Hair follicle dermal papilla cell (primary cell): ENCODE data around the genes BICRA and IZUMO1.

GRCh38 chr19:46945951-46946526, 73.6 kb upstream of the NPAS1 start:
- CAGE, long polyA plus RNA = no peak

DNA sequence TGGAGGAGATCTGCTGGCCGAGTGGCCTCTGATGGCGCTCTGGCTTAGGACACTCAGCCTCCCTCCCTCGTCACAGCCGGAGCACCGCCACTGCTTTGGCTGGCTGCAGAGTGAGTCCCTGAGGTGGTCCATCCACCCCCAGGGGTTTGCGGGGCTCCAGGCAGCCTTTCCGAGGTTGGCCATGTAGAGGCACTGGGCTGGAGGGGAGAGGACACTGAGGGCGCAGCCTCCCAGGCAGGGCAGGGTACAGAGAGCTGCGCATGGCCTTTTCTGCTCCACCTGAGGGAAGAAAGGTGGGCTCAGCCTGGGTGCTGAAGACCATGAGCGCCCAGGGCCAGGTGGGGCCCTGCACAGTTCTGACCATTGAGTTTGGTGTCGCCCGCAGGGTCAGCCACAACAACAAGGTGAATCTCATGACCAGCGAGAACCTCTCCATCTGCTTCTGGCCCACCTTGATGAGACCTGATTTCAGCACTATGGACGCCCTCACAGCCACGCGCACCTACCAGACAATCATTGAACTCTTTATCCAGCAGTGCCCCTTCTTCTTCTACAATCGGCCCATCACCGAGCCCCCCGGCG, 19.6 kb upstream of the NPAS1 start:
- CAGE, long polyA plus RNA = no peak

- CAGE, long polyA plus RNA = no peak
Measured at GRCh38 chr19:47242996-47243626, 12.1 kb upstream of the BBC3 start.

DNA sequence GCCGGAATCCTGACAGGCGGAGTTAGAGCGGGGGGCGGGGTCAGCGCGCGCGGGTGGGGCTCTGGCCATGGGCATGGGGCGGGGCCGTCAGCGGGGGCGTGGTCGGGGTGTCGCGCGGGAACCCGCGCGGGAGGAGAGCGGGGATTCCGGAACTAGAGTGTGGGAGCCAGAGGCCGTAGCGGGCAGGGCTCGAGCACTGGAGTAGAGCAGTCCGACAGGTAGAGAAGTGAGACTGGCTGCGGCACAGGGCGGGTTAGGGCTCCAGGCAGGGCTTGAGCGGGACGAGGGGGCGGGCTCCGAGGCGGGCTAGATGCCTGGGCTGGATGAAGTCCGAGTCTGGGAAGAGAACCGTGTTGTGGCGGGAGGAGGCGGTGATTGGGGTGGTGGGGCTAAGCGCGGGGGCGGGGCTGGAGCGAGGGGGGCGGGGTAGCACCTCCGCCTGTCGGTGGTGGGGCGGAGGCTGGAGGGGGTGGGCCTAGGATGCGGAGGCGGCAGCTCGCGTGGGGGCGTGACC, 347 bp upstream of the INAFM1 start:
- CAGE, long polyA plus RNA = no peak

DNA sequence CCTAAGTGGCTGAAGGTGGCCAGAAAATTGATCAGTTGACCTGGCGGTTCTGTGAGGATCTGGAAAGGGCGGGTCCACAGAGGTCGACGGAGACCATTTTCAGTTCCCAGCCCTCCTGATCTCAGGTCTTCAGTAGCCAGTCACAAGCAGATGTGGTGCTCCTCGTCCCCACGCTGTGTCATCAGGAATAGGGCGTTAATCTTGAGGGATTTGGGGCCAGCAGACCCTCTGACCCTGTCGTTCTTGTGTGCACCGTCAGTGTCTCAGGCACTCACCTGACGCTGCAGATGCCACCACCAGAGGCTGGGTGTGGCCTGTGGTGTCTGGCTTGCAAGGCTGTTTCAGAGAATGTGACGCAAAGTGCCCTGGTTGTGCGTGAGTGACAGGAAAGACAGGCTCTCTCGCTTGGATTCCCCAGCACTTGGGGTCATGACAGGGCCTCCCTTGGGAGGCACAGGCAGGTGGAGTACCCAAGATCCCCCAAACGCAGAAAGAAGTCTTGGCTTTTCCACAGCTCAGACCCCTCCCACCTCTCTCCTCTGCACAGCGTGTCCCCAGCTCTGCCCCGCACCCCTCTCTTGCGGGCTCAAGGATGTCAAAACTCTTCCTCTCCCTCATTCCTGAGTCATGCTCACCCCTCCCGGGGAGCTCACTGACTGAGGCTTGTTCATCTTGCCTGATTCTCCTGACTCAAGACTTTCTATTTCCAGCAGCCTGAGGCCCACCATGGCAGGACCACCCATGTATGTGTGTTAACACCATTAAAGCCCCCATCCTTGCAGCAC, 20.9 kb downstream of the DHX34 start:
- CAGE, long polyA plus RNA = no peak

DNA sequence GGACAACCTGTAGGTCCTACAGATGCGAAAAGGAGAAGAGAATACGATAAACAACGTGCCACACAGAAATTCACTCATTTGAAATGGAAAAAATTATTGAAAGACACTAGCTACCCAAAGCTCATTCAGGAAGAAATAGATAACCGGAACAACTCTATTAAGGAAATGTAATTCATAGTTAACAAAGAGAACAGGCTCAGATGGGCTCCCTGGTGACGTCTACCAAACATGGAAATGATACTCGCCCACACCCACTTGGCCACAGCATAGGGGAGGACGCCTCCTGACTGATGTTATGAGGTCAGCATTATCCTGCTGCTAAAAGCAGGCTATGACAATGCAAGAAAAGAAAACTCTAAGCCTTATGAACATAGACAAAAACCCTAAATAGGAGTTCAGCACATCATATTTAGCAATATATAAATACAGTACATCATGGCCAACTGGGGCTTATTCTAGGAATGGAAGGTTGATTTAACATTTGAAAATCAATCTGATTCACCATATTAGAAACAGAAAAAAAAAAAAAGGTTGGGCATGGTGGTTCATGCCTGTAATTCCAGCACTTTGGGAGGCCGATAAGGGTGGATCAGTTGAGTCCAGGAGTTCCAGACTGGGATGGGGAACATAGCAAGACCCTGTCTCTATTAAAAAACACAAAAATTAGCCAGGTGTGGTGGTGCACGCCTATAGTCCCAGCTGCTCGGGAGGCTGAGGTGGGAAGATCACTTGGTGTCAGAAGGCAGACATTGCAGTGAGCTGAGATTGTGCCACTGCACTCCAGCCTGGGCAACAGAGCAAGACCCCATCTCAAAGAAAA, 34.4 kb downstream of the DHX34 start:
- CAGE, long polyA plus RNA = no peak

DNA sequence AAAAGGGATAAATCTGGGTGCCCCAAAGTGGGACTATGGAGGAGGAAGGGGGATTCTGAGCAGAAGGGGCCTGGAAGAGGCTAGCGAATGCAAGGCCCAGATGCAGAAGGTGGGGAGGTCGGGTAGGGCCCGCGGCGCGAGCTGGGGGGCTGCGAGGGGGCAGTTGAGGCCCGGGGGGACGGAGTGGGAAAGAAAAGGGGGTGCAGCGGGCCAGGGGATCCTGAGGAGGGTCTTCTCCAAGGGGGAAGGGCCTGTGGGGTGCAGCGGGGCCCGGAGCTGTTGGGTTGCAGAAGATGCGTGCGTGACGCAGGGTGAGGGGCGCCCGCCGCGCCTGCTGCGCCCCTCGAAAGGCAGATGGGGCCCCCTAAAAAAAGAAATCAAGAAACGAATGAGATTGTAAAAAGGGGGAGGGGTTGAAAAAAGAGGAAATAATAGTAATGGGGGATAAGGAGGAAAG, 327 bp downstream of the ZNF541 start:
- CAGE, long polyA plus RNA = no peak

GRCh38 chr19:47608794-47609327, at the start of gene BICRA:
TSS of gene BICRA (plus strand) at chr19:47609134.
- CAGE, long polyA plus RNA = no peak

GRCh38 chr19:47618543-47619174, 9.7 kb downstream of the BICRA start:
- CAGE, long polyA plus RNA = no peak

DNA sequence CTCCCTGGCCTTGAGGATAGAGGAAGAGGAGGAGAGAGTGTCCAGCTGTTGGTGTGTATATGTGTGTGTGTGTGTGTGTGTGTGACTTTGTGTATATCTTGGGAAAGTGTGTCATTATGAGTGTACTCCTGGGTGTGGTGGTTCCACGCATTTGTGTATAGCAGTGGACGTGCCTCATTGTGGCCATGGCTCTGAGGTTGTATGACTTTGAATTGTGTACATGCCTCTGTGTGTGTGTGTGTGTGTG, 6.6 kb downstream of the EHD2 start:
- CAGE, long polyA plus RNA = no peak

DNA sequence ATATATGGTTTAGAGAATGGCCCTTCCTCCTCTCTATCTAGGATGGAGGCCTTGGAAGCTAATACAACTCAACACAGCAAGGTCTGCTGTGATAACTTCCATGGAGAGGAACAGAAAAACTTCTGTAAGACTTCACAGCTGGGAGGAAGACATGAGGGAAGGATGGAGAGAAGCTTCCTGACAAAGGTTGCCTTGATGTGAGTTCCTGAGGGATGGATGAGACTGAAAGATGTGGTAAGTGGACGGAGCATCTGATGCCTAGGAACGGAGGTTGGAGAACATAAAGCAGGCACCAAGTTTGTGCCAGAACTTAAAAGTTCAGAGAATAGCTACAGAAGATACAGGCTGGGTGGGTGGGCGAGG, 12.0 kb downstream of the CABP5 start:
- CAGE, long polyA plus RNA = no peak

DNA sequence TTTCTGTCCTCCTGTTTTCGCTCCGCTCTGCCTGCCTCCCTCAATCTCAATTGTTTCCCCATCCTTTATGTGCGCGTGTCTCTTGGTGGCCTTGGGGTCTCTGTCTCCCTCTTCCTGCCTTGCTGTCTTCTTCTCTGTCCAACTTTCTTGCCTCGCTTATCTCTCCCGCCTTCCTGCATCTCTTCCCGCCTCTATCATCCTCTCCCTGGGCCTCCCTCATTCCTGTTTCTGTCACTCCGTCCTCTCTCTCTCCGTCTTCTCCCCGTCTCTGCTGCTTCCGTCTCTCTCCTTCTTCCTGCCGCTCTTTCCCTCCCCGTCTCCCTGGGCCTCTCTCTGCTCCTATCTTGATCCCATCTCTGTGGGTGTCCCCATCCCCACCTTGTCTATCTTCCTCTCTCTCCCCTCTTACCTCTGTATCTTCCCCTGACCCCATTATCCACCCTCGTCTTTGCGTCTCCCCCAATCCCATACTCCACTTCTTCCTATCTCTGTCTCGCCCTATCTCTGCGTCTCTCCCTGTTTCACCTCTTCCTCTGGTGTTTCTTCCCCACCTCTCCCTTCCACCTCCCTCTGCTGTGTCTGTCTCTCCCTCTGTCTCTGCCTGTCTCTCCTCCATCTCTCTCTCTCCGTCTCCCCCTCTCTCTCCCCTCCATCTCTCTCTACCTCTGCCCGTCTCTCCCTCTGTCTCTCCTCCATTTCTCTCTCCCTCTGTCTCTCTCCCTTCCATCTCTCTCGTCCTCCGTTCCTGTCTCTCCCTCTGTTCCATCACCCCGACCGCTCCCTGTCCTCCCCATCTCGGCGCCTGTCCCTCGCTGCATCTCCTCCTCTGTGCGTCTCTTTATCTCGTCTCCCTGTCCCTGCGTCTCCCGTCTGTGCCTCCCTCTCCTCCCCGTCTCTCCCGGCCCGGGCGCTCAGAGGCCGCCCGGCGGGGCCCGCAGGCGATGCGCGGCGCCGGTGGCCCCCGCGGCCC, 4.3 kb downstream of the GRIN2D start:
- CAGE, long polyA plus RNA = no peak

DNA sequence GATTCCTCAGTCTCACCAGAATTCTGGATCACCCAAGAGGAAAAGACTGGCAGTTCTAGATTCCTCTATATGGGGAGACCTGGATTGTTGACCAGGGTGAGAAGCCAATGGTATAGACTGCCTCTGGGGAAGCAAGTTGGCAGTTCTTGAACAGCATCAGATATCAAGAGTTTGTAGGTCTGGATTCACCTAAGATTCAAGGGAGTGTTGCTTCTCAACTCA, 4.3 kb upstream of the CYTH2 start:
- CAGE, long polyA plus RNA = no peak

DNA sequence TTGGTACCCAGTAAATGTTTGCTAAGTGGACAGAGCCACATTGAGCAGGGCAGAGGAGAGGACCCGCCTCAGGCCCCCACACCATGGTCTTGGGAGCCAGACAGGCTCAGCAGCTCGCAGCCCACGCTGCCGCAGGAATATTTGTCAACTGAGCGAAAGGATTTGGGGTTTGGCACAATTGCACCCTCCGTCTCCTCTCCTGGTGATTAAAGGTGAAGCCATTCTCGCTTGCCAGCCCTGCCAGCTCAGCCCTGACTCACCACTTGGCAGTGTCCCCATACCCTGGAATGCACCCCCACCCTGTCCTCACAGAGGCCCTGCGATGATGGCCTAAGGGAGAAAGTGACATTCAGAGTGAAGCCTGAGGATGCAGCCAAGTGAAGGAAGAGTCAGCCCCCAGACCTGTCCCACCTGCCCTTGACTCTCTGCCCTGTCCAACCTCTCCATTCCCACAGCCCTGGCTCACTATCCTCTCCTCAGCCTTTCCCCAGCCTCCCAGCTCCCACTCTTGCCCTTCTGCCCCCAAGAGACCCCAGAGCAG, 18.8 kb downstream of the CYTH2 start:
- CAGE, long polyA plus RNA = no peak

DNA sequence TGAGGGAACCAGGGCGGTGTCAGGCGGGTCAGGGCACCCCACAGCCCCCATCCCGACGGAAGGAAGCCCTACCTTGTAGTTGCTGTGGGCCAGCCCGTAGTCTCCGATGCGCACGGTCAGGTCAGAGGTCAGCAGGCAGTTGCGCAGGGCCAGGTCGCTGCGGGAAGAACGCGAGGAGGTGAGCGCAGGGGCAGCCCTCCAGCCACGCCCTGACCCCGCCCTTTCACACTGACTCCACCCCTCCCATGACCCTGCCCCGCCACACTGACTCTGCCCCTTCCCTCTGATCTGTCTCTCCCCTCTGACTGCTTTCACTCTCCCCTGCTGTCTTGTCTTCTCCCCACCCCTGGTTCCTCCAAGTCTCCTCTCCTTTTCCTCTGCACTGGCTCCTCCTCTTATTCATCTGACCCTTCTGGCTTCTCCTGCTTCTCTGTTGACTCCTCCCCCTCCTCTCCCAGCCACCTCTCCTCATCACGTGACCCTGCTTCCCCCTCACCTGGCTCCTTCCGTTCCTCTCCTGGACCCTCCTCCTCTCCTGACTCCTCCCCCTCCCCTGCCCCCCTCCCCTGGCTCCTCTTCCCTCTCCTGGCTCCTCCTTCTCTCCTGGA, 10.1 kb downstream of the LMTK3 start:
- CAGE, long polyA plus RNA = no peak

- CAGE, long polyA plus RNA = no peak
Measured at GRCh38 chr19:48512952-48513313, 1.3 kb upstream of the LMTK3 start.

- CAGE, long polyA plus RNA = no peak
Measured at GRCh38 chr19:48637751-48638574, 784 bp upstream of the DBP start.

- CAGE, long polyA plus RNA = no peak
Measured at GRCh38 chr19:48712762-48713625, 6.5 kb downstream of the MAMSTR start.

- CAGE, long polyA plus RNA = no peak
Measured at GRCh38 chr19:48745013-48745673, 1.6 kb downstream of the IZUMO1 start.

DNA sequence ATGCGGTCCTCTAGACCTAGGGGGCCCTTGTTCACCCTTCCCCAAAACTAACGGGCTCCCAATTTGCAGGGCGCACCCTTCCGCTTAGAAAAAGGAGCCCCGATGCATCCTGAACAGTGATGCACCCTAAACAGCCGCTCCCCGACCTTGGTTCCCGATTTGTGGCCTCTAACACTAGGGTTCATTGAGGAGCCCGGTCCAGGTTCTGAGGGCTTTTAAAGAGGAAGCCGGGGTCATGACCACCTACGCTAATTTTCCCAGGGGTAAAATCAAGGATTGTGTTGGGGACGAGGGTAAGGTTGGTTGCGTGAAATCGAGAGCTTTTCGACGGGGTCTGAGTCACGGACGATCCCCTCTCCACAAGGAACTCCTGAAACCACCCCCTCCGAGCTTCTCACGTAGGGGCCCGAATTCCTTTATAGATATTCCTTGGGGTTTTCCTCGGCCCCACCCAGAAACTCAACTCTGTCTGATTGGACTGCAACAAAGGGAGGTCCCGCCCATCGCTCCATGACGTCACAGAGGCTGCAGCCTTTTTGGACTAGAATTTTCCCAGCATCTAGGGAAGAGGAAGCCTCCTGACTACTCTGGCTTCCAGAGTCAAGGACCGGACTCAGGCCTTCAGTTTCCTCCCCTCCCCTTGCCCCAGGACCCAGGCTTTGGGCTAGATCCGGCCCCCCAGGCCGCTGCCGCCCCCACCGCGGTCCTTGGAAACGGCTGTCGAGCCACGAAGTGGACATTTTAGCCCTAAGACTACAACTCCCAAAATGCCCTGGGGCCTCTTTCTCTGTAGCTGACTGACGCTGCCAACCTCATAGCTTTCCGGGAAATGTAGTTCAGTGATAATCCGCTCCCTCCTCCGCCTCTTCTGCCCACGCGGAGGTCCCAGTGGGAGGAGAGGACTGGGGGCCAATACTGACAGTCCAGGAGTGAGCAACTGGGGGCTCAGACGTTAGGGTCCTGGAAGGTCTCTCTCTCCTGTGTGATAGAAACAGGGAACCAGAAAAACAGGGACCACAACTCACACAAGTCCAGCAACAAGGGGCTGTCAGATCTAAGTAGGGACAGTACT, at the start of gene IZUMO1:
Gene IZUMO1 (minus strand): TSS at position 429 of the 1,072 bp plus-strand sequence.
- CAGE, long polyA plus RNA = no peak